Parotid gland (tissue), 1 donor: ENCODE measurements around a stretch of chr5.

GRCh38 chr5:123511592-123511809 lies 476 bp upstream of the CSNK1G3 start:
- PRO-cap = no peak

DNA sequence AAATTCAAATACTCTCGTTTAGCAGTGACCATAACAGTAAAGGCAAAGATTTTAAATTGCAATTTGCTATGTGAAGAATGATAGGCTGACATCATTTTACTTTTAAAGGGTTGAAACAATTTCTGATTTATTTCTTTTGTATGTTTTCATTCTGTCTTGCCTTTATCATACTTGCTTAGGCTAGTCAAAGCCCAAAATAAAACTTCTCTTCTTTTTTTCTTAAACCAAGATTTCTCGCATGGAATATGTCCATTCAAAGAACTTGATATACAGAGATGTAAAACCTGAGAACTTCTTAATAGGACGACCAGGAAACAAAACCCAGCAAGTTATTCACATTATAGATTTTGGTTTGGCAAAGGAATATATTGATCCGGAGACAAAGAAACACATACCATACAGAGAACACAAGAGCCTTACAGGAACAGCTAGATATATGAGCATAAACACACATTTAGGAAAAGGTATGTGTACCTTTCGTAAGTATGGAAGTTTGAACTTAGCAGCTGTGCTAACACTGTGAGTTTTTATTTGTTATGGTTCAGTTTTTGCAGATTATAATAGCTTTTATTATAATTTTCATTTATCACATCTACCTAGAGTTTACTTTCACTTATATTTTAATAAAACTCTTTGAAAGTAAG lies 63.6 kb downstream of the CSNK1G3 start:
- PRO-cap = no peak

DNA sequence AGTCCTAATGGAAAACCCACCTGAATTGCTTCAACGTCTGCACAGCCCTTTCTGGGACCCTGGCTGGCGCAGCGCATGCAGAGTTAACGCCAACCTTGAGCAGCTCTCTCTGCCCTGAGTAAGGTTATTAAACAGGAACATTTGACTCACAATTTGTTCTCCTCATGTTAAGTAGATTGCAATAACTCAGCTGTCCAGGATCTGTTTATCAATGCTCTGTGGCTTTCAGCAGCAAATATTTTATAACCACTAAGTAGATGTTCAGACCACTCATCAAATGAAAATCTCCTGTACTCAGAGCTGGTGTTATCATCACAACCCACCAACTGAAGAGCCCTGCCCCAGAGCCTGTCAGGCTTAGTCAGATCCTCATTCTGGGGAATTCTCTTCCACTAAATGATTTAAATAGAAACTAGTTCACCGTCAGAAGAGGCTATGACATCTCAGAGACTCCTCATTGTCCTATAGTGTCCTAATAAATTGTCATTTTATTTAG lies 403.0 kb downstream of the ZNF608 start:
- PRO-cap = no peak

DNA sequence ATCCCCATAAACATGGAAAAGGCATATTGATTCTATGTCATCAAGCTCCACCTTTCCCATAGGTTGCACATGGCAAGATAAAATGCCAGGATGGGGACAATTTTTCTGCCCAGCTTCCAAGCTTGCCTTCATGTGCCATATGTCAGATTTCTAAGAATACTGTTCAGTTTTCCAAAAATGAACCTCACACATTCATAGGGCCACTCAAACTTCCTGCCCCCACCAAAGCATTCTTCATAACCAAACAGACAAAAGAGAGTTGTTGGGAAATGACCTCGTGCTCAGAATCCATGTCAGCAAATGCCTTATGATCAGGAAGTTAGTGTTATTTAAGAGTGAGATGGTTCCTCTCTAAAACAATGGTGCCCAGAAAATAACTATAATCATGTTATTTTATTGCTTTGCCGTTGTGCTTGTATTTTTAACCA lies 208.3 kb downstream of the ZNF608 start:
- PRO-cap = no peak

DNA sequence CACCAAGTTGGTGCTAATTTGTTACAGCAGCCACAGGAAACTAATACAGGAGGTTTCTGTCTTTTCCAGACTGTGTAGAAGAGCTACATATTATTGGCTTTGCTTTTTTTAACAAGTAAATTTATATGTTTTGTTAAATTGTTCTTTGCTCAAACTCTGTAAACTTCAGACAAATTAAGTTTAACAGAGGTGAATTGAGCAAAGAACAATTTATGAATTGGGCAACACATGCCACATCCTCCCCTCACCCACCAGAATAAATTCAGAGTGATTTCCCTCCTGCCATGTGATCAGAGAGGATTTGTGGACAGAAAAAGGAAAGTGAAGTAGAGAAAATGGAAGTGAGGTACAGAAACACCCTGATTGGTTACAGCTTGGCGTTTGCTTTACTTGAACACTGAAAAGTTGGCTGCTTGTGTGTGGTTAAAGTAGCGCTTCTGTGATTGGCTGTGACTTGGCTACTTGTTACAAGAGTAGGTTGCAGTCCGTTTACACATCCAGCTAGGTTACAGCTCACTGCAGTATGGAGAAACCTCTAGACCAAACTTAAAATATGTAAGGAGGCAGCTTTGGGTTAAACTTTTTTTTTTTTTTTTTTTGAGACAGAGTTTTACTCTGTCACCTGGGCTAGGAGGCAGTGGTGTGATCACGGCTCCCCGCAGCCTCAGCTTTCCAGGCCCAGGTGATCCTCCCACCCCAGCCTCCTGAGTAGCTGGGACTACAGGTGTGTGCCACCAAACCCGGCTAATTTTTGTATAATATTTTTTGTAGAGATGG lies 205.2 kb upstream of the ZNF608 start:
- PRO-cap = no peak

DNA sequence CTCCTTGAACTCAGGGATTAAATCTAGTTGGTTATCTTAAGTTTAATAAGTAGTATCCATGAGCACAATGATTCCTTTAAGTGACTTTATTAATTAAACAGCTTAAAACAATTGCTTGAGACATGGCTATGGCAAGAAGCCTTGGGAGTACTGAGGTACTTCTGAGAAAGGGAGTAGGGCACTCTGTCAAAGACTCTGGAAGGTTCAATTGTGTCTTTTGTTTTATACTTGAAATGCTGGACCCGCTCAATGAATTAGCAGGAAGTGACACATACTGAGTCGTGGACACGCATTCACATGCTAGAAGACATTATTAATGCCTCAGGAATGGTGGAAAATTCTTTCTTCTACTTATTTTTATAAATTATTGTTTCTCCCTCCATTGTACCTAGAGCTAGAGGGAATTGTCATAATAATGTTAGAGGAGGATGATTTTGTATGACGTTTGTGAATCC lies 347.3 kb upstream of the ZNF608 start:
- PRO-cap = no peak

- PRO-cap = no peak
Measured at GRCh38 chr5:125190650-125191216, 444.3 kb upstream of the ZNF608 start.

DNA sequence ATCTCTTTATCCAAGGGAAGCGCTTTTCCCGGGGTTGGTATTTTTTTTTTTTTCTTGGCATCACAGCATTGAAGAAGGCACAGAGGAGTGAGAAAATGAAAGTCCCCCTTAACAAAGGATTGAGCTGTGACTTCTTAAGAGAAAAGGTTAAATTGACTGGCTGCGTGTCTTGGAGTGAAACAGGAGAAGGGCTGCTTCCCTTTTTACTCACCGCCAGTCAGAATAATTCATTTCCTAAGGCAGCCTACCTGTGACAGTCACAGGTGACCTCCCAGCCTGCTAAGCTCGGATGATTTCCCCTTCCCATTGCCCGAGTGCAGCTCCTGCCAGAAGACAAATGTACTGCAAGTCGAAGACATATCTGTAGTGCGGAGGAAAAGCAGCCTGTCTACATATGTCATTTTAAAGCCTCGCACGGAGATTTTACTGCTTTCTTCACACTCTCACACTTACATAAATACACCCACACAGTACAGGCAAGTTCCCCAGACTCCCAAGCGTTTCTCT lies 665.5 kb upstream of the ZNF608 start:
- PRO-cap = no peak

DNA sequence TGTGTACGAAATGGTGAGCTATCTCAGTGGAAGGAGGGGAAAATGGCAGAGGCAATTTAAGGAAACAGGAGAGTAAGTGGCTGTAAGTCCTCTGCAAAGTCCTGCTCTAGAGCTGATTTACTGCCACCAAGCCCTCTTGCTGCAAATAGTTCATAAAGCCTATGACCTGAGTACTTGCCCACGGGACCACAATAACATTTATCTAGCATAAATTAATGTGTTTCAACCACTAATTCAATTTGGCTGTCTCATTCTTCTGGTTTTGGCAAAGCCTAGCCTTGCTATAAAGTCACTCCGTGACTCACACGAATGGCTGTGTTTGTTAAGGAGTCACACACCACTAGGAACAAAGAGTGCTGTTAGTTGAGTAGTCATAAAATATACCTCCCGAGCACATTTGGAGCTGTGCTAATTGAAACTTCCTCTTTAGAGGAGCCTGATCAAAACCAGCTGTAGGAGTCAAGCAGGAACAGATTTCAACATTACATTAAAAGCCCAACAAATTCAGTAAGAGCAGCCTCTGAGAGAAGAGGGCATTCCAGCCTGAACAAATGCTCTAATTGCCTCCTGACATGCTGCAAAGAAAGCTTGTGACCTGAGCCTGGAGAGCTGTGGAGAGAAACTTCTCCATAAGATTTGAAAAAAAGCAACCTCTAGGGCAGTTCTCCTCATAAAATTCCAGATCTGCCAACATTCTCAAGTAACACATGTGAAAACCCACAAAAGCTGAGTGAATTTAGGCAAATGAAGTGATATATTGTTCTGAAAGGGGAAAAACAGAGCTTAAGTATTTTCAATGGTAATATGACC lies 738.8 kb upstream of the ZNF608 start:
- PRO-cap = no peak

GRCh38 chr5:126043994-126044699 lies 379.1 kb upstream of the GRAMD2B start:
- PRO-cap = no peak

GRCh38 chr5:126437012-126437832 lies 14.0 kb downstream of the GRAMD2B start:
- PRO-cap = no peak

- PRO-cap = unidirectional peak, plus-strand start at chr5:126449900
Measured at GRCh38 chr5:126449648-126450292, 26.6 kb downstream of the GRAMD2B start.

DNA sequence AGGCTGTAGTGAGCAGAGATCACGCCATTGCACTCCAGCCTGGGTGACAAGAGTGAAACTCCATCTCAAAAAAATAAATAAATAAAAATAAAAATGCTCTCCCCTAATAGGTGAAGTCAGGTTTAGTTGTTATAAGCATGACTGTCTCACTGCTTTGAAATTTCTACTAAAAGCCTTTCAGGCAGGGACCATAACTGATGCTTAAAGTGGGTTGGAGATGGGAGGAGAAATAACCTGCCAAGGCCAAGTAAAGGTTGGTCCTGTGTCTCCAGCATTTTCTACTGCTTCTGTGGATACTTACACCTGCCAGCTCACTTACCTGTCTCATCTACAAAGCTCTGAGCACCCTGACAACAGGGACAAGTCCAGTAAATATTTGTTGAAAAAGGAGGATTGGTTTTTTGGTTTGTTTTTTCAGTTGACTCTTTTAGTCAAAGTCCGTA lies 38.5 kb downstream of the GRAMD2B start:
- PRO-cap = no peak

DNA sequence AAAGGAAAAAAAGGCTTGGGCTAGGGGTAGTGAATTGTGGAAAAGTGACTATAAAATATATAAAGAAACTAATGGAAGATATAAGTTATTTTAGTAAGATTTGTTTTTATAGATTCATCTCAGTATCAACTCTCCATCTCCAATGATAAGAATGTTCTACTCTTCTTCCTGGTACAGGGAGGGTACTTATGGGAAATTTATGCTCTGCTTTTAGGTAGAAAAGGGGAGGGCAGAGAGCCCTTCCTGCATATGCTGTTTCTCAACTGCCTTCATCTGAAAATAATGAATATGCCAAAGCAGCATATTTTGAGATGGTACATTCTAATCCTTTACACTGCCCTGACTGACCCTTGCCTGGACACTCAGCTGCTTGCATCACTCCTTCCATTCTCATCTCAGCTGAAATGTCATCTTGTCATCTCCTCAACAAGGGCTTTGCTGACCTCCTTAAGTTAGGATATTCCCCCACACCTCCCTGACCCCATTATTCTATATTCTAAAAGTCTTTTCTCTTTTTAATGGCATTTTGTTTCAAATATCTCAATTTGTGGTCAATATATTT lies 68.6 kb downstream of the ALDH7A1 start:
- PRO-cap = no peak

GRCh38 chr5:126825565-126826310 lies 48.8 kb downstream of the LMNB1 start:
- PRO-cap = no peak

DNA sequence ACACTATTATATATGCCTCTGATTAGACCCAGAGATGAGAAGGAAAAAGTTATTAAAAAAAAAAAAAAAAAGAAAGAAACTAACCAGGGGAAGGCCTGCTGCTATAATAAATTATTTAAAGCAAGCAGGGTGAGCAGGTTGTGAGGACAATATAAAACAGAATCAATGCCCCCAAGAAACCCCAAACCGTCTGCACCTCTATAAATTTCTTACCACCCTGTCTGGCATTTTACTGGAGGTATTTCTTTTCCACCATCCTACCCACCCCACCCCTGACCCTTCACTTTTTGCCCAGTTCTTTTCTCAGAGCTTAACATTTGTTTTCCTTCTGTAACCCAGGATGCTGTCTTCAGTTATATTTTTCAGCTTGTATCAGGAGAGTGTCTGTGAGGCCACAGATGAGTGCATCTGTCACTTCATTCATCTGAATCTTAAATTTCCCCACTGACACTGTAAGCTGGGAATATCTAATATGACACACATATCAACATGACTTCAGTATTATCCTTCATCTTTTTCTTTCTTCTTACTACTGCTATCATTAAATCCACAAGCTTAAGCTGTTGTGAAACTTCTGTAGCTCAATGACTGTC lies 5.0 kb downstream of the MARCHF3 start:
- PRO-cap = no peak

DNA sequence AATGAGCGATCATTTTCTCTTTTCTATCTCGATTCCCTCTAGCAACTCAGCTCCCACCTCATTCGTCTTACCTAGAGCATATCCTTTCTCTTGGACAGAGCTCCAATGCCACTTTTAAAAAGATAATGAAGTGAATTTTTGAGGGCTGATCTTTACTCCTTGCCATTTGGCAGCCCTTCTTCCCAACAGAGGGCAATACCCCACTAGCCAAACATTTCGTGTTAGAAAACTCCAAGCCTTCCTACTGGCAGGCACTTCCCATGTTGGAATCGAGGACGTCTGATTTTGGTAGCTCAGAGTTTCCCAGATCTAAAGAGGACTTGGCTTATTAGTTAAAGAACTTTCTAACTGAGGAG lies 108.0 kb upstream of the PRRC1 start:
- PRO-cap = no peak

DNA sequence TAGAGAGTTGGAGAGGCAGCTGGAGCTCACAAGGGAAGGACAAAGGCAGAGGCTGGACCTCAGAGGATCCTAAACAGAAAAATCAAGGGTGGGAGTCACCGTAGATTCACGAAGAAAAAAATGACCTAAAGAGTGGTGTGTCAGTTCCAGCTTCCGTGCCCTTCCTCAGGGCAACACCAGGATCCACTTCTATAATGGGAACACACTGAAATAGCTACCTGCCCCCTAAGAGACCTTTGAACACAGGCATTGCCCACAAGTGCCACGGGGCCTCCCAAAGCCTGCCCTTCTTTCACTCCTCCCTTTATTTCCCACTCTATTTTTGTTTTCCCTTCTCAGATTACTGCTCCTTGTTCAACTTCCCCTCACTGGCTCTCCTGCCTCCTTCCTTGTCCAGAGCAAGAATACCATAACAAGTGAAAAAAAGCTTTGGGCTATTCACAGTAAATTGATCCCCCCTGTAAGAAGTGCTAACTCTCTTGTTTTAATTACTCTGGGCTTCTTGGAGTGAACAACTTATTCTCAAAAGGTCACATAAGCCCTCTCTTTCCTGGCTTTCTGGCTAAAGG lies 11.1 kb downstream of the CTXN3 start:
- PRO-cap = no peak

DNA sequence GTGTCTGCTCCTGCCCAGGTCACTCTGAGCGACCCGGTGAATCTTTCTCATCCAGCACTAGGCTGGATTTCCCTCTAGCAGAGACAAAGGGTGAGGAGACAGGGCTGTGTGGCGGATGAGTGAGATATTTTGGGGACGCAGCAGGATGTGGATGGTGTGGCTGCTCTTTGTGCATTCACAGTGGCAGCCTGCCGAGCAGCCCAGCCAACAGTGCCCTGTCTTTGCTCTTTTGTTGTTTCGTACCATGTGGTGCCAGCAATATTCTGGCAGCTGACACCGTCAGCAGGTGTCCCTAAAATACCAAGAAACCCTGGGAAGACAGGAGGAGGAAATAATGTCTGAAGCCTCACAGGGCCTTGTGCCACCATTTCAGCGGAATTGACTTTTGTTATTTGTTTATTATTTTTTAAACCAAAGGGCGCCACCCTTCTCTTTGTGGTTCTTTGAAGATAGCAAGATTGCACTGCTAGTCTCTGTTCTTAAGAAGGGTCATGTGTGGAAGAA lies 141.4 kb downstream of the CCDC192 start:
- PRO-cap = no peak

- PRO-cap = no peak
Measured at GRCh38 chr5:128188361-128189263, 105.0 kb downstream of the SLC12A2 start.